RPMI7951 (cell line): ENCODE results near the genes ITPRID1 and BBS9.

DNA sequence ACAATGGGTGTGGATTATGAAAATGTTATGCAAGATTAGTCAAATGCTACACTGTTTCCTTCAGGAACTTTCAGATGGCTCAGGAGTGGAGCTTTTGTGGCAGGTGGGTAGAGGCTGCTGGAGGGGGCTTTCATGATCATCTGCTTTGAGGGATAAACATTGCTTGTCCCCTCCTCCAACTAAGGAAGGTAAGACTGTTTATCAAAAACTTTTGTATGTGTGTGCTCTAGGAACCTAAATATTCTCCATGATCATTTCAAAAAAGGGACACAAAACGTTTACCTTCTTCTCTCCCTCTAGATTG is at the start of gene ITPRID1:
TSS of gene ITPRID1 (plus strand) at position 73 of the 304 bp plus-strand sequence.
- RAMPAGE, long total RNA: no peak

DNA sequence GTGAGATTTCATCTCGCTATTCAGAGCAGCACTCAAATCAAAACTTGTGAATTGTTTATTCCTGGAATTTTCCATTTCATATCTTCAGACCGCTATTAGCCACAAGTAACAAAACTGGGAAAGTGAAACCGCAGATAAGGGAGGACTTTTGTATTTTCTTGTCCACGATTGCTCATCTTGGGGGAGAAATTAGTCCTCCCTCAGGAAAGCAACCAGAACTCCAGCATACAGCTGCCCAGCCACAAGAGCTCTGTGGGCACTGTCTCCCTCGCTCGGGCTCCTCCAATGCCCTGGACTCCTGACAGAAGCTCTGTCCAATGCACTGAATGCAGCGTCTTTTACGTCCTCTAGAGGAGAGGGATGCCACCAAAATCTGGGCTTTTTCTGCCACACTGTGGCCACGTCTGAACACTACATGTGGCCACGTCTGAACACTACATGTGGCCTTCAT is 134.0 kb upstream of the PDE1C start:
- RAMPAGE, long total RNA: no peak

DNA sequence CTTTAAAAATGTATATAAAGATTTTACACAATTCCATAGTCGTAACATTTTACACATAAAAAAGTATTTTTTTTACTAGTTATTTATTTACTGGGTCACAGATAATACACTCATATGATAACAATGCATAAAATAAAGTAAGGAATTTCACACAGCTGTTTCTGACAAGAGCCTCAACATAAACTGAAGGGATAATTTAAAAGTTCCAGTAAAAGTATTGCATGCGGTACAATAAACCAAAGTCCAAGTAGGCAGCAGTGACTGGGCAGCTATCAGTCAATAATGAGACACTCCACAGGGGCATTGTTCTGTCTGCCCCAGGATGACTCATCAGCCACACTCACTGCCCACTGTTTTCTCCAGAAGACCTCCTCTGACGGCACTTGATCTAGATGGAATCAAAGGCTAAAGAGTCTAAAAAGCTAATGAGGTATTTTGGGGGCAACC is 174.8 kb downstream of the AVL9 start:
- RAMPAGE, long total RNA: no peak

GRCh38 chr7:32869742-32870789 is 21.5 kb downstream of the KBTBD2 start:
- RAMPAGE, long total RNA: no peak

- RAMPAGE, long total RNA: no peak
These were observed 1.6 kb downstream of the KBTBD2 start for GRCh38 chr7:32889844-32890405.

GRCh38 chr7:32892462-32892955 is 949 bp upstream of the KBTBD2 start:
- RAMPAGE, long total RNA: no peak

- RAMPAGE, long total RNA: no peak
These were observed 15.8 kb upstream of the FKBP9 start for GRCh38 chr7:32941538-32941810.

DNA sequence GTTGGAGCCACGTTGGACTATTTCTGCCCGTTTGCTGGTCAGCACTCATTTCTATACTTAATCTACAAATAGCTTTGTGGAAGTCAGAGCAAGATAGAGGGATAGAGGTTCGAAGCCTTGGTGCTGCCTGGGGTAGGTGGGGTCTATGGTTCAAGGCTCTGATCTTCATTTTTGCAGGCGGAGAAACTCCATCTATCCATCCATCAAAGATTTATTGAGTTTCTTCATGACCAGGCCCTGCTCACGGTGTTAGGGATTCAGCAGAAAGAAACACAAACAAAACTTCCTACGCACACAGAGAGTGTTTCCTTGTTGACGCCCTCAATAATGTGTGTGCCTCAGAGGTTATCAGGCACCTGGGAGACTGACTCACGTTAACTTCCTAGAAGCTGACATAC is 35.3 kb downstream of the FKBP9 start:
- RAMPAGE, long total RNA: no peak

DNA sequence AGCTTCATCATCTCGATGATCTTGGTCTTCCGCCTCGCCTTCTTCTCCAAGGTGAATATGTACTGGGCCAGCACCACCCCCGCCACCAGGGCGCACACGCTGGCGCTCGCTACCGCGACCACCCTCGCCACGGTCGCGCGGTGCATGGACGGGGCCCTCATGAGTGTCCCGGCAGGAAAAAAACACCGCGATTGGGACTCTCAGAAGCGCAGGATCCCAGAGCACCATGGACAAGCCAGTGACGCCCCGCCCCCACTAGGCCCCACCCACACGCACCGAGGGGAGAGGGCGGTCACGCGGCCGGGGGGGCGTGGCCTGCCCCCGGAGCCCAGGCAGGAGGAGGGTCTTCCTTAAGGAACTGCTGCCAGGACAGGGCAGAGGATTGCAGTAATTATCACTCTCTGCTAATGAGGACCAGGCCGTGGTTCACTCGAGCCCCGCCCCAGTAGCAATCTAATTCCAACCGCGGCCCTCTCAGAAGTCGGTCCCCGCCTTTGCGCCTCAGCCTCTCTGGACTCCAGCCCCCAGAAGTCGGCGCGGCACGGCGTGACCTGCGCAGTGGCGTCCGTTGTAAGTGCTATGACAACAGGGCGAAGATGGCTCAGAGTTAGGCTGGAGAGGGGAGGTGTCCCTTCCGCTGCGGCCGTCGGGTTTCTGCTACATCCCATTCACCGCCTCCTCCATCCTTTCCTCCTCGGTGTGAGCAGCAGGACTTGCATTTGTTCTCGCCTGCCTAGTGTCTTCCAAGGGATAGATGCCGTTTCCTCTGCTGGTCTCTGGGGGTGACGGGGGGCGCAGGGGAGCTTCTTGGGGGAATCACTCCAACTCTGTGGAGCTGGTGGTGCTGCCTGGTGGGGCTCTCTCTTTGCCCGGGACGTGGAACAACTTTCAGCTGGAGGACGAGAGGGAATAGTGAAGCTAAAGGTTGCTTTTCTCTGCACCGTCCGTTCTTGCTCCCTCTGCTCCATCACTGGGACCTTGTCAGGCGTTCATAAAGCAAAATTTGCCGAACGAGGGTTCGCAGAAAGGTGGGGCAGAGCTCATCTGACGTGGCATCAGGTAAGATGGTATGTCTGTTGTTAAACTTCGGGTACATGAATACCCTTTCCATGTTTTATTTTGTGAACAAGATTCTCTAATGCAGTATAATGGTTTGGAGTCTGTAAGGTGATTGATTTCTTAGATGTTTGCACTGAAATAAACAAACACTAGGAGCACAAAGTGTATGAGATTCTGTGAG is at the start of gene BBS9:
TSS of gene BBS9 (plus strand) at position 582 of the 1,240 bp plus-strand sequence.
- RAMPAGE, long total RNA: no peak

GRCh38 chr7:33903704-33904246 is 1.6 kb upstream of the BMPER start:
- RAMPAGE, long total RNA: no peak

DNA sequence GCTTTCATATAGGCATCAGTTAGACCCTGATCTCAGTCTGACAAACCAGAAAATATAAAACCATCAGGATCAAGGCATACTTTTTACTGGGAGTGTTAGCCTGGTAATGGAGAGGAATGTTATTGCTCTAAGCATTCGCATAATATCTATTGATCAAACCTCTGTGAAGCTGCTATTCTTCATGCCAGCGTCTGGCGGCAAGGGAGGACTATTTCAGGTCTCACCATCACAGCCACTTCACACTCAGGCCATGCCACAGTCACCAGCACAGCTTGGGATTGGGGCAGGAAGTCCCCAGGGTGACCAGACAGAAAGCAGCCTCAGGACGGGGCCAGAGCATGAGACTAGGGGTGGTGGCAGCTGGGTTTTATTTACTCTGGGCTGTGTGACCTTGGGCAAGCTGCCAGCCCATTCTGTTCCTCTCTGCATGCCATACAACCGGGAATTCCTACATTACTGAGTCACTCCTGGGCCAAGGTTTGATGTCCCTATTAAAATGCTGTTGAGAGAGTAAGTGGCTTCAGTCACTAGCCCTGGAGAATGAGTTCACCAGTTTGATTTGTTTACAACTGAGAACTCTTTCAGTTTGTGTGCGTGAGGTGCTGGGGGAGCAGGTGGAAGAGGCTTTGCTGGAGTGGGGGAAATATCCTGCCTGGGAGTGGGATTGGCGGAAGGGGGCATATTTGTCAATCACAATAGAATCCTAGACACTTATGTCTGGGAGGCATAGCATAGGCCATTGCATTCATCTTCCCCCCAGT is 90.3 kb downstream of the NPSR1 start:
- RAMPAGE, long total RNA: no peak

DNA sequence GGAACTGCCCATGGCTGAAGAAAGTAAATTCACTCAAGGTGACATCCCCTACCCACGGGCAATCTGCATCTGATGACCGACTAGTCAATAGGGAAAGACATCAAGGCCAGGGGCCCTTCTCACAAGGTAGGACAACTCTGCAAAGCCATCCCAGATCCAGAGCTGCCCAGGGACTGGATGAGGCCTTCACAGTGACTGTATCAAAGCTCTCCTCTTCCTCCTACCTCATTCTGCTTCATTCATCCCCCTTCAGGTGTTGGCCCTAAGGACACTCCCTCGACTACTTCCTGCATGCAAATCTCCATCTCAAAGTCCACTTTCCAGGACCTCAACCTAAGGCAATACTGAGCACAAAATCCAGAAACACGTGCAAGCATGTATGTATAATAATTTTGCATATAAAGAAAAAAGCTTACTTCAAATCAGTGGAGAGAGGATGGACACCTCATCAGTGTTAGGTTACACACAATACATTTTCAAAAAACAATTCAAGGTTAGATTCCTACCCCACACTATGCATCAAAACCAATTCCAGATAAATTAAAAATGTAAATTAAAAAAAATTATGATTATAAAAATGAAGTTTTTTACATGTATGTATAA is 25.1 kb downstream of the DPY19L1 start:
- RAMPAGE, long total RNA: no peak

DNA sequence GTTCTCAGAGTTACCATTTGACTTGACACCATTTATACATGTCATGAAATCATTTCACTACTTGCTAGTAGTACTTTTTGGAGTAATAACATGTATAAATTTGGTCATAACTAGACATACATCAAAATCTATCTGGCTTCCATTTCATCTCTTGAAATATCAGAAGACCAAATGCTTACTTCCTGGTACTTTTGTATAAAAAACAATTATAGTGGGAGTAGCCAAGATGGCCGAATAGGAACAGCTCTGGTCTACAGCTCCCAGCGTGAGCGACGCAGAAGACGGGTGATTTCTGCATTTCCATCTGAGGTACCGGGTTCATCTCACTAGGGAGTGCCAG is 55.4 kb upstream of the DPY19L1 start:
- RAMPAGE, long total RNA: no peak

- RAMPAGE, long total RNA: no peak
These were observed 120.7 kb upstream of the TBX20 start for GRCh38 chr7:35374701-35374991.

DNA sequence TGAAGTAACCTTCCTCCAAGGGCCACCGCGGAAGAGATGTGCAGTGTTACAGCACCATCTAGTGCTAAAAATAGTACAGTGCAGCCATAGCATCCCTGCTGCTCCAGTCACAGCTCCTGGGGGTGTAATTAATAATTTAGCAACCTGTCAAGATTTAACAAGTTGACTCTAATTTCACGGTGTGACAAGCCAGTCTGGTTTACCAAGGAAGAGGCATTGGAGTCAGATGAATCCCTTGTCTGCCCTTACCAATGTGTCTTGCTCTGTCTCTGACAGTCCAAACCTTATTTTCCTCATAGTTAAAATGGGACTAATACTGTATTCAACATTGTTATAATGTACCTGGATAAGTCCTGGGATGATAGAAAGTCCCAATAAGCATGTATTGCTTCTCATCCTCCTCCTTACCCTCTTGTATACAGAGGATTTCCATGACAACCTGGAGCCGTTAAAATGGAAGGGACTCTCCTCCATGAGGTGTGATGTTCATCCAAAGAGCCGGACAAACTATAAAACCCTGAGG is 70.2 kb downstream of the HERPUD2 start:
- RAMPAGE, long total RNA: no peak

DNA sequence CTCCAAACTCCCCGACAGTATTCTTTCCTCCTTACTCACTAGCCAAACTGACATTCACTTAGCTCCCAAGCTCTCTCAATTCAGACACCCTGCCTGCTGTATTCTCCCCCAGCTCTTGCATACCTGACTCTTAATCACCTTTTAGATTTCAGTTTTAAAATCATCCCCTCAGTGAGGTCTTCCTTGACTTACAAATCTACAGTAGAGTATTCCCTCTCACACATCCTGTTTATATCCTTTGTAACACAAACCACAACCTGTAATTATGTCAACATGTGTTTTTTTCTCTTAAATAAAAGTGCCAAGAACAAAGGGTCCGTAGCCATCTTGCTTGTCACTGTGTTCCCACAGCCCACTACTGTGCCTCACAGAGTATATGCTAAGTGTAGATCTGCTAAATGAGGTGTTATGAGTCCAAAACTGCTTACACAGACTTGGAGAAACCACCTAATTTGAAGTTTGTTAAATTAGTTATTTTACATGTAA is 14.3 kb downstream of the HERPUD2 start:
- RAMPAGE, long total RNA: no peak

DNA sequence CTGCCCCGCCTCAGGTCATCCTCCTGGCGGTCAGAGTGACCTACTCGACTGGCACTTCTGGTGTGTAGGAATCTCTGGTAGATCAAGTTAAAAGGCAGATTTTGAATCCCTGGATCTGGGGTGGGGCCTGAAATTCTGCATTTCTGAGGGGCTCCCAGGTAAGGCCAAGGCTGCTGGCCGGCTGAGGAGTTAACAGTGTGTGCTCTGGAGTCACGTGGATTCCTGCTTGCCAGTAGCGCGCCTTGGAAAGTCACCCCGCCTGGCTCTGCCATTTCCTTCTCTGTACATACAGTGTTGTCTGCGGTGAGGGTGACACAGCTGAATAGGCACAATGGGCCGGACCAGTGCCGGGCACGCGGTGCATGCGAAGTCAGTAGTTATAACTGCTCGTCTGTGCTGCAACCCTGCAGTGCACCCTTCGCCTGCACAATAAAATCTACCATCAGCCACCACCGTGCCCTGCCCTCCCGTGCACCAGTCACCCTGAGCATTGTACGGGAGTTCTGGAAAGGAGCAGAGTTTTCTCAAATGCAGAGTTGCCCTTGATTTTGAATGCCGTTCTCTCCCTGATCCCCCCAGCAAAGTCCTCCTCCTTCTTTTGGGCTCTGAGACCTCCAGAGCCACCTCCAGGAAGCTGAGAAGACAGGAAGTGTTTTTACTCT is 67.9 kb upstream of the EEPD1 start:
- RAMPAGE, long total RNA: no peak

GRCh38 chr7:36127069-36127759 is 25.8 kb upstream of the EEPD1 start:
- RAMPAGE, long total RNA: no peak

DNA sequence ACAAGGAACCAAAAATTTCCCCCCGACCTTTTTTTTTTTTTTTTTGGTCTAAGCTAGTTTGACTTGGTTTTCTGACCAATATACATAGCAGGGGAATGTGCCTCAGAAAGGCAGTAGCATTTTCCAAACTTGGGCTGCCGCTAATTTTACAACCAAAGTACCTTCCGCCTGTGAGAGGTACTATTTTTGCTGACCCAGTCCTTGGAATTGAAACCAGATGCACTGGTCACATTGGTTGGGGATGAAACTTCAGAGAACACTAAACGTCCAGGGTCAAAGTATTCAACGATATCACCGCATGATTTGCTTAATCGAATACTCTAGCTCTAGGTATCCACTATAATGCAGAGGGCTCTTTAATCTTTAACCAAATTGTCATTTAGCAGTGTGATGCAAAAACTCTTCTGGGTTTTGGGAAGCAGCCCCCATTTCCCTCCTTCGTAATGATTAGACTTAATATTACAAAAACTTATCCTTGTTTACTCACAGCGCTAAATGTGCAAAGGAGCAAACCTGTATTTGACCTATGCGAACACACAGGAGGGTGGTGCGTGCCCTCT is 1.1 kb upstream of the EEPD1 start:
- RAMPAGE, long total RNA: no peak

- RAMPAGE, long total RNA: no peak
These were observed 4.6 kb downstream of the EEPD1 start for GRCh38 chr7:36157557-36158109.